ENCODE data around the genes CELA3A and WNT4.

- PRO-cap, result bidirectional peak, plus-strand start at chr1:21931268, minus-strand start at chr1:21931195
- RAMPAGE, long total RNA, 3 experiments, result no peak in any of the 3 experiments
Measured at GRCh38 chr1:21931014-21931595, 6.0 kb downstream of the HSPG2 start.

GRCh38 chr1:21936510-21936770 lies 670 bp downstream of the HSPG2 start:
- PRO-cap, result no peak
- RAMPAGE, long total RNA, 3 experiments, result no peak in any of the 3 experiments

GRCh38 chr1:21936771-21937002 lies 423 bp downstream of the HSPG2 start:
- PRO-cap, result no peak
- RAMPAGE, long total RNA, 3 experiments, result no peak in any of the 3 experiments

GRCh38 chr1:22001303-22001899 lies at the start of gene CELA3A:
Gene CELA3A, plus strand, starts transcription at chr1:22001657.
- PRO-cap, result no peak
- RAMPAGE, long total RNA, 3 experiments, result no peak in any of the 3 experiments

DNA sequence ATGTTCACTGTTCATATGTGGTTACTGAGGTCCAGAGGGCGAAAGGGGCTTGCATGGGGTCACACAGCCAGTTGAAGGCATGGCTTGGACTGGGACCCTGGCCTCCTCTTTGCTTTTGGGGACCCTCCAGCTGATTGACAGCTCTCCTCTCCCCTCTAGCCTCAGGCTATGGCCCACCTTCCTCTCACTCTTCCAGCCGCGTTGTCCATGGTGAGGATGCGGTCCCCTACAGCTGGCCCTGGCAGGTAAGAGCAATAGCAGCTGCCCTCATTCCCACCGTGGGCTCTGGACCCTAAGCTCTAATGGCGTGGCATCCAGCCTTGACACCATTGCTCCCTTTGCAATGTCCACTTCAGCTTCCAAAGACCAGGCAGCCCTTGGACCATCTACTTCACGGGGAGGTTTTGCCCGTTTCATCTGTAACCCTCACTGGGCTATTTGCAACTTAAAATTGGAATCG lies 1.4 kb downstream of the CELA3A start:
- PRO-cap, result no peak
- RAMPAGE, long total RNA, 3 experiments, result no peak in any of the 3 experiments

DNA sequence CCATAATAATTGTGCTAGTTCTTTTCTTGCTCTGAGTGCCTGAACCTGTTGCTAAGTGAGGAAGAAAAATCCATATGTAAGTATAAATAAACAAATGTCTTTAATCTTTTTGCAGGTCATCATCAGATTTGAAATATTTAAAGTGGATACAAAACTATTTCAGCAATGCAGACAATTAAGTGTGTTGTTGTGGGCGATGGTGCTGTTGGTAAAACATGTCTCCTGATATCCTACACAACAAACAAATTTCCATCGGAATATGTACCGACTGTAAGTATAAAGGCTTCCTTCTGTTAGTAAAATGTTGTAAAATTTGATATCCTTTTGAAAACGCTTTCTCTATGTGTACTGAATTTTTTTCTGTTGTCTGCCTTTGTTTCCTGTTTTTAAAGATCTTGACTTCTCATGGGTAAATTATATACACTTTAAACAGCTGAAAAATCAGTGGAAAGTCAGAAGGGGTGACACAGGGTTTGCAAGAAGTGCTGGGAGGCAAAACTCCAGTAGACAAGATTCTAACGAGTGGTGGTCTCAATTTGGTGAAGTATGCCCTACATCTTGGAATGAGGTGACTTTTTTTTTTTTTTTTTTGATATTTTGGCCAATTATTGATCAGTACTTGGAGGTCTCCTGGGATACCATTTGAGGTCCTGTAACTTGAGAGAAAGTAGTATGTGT lies 25.9 kb downstream of the CDC42 start:
- PRO-cap, result no peak
- RAMPAGE, long total RNA, 3 experiments, result no peak in any of the 3 experiments

DNA sequence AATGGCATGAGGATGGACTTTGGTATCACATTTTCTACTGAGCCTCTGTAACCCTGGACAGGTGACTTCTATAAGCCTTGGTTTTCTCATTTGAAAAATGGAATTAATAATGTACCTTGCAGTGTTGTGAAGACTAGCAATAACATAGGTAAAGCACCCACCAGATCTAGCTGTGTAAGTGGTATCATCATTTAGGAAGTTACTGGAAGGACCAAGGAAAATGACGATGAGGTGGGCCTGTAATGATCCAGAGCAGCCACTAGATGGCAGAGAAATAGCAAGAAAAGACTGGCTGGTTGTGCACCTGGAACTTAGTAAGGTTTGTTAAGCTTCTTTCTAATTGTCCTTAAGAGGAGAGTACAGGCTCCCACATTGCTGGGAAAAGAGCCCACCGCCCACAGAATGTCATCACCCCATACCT lies 37.3 kb downstream of the WNT4 start:
- PRO-cap, result no peak
- RAMPAGE, long total RNA, 3 experiments, result no peak in any of the 3 experiments

- PRO-cap, result no peak
- RAMPAGE, long total RNA, 3 experiments, result no peak in any of the 3 experiments
Measured at GRCh38 chr1:22117165-22117679, 25.7 kb downstream of the WNT4 start.

- PRO-cap, result bidirectional peak, plus-strand start at chr1:22143298, minus-strand start at chr1:22143097
- RAMPAGE, long total RNA, 3 experiments, result no peak in any of the 3 experiments
Measured at GRCh38 chr1:22143028-22143753, at the start of gene WNT4. Gene WNT4, minus strand, starts transcription at chr1:22143097.

DNA sequence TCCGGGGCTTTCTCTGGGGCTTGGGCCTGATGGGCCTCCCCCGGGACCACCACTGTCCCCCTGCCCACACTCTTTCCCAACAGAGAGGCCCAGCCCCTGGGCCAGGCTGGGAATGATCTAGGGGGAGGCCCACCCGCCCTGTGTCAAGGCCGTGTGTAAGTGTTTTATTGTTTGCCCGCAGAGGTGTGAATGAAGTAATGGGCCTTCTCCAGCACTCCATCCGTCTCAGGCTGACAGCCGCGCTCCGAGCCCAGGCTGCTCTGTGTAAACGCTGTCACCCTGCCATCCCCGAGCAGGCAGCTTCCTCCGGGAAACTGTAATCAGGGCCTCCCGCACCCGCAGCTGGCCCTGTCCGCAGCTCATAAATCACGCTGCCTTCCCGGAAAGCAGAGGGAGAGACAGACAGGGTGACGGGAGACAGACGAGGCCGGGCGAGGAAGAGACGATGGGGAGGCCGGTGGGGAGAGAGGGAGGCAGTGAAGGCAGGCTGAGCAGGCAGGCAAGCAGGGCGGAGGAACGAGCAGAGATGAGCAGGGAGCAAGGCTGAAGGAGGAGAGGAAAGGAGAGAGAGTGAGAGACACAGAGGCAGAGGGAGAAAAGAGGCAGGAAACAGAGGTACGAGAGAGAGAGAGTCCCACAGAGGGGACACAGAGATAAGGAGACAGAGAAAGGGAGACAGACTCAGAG lies 109.6 kb upstream of the ZBTB40 start:
- PRO-cap, result no peak
- RAMPAGE, long total RNA, 3 experiments, result no peak in any of the 3 experiments

DNA sequence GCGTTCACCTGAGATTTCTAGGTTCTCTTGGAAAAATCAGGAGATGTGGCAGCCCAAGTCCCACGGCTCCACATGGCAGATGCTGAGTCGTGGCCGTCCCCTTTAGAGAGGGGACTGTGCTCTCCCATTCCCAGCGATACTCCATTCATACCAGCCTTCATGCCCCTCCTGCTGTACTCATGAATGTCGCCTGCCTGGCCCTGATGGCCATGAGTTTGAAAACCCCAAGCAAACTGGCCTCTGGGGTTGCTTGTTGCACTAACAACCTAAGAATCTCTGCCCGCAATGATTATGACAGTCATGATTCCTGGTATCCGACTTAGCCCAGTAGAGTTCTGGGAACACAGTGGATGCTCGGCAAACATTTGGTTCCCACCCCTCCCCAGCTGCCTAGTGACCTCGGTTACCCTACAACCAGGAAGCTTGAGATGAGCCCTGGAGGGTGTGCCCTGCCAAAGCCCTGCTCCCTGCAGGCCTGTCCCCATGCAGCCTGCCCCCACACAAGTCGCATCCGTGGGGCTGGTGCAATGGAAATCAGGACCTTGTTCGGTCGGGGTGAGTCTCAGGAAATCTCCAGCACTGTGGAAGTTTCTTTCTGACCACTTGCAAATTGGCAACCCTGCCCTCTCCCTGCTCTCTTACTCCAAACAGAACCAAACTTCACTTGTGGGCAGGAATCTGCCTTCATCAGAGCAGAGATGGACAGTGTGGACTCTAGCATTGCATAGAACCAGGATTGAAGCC lies 76.0 kb upstream of the ZBTB40 start:
- PRO-cap, result no peak
- RAMPAGE, long total RNA, 3 experiments, result no peak in any of the 3 experiments

DNA sequence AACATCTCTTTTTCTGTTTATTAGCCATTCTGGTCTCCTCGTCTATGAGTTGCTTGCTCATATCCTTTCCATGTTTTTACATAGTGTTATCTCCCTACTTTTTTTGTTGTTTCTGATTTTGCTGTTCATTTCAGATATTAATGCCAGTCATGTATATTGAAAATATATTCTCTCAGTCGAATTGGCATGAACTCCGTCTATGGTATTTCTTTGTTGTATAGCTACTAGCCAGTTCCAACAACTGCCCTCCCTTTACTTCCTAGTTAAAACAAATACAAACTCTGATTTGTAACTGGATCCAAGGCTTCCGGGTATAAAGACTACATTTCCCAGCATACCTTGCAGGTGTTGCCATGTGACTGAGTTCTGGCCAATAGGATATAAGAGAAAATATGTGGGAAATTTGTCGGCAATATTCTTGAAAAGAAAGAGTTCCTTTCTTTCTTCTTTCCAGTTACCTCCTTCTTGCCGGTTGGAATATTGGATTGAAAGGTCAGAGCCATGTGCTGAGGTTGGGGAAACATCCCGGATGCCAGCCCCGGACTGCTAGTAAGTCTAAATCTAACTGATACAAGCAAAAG lies 23.1 kb upstream of the ZBTB40 start:
- PRO-cap, result no peak
- RAMPAGE, long total RNA, 3 experiments, result no peak in any of the 3 experiments

DNA sequence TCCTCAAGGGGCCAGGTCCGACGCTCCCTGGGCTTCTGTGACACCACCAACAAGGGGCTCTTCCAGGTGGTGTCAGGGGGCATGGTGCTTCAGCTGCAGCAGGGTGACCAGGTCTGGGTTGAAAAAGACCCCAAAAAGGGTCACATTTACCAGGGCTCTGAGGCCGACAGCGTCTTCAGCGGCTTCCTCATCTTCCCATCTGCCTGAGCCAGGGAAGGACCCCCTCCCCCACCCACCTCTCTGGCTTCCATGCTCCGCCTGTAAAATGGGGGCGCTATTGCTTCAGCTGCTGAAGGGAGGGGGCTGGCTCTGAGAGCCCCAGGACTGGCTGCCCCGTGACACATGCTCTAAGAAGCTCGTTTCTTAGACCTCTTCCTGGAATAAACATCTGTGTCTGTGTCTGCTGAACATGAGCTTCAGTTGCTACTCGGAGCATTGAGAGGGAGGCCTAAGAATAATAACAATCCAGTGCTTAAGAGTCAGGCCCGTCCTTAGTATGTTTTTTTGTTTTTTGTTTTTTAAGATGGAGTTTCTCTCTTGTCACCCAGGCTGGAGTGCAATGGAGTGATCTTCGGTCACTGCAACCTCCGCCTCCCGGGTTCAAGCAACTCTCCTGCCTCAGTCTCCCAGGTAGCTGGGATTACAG lies 2.9 kb downstream of the C1QA start:
- PRO-cap, result no peak
- RAMPAGE, long total RNA, 3 experiments, result no peak in any of the 3 experiments

DNA sequence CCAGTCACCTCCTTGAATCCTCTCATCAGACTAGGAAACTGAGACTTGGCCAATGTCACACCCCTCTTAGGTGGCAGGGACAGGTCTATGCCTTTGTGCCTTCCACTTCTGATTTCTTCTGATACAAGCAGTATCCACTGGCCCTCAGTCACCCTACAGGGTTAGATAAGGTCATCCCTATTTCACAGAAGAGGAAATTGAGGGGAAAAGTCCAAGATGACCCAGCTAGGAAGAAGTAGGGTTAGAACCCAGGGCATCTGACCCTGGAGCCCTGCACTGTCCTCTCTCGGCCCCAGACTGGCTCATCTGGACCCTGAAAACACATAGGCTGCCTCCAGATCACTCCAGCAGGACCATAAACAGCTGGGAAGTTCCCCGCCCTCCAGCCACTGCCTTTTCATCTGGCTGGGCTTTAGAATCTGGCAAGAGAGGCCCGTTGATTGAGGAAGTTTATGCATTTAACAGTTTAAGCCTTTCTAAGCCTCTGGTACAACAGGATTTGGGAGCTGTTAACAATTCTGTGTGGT lies 83.9 kb downstream of the EPHB2 start:
- PRO-cap, result no peak
- RAMPAGE, long total RNA, 3 experiments, result no peak in any of the 3 experiments

DNA sequence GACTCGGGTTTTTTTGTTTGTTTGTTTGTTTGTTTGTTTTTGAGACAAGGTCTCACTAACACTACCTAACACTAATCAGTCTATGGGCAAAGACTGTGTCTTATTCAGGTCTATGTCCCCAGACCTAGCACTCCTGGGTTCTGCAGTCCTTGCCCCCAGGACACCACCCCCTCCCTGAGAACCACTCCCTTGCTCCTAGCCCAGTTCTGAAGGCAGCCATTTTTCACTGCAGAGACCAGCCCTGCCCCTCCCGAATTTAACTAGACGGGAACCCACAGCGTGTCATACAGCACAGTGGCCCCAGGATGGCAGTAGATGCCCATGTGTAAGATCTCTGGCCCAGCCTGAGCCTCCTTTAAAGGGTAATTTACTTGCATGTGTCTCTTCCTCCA lies 3.6 kb upstream of the LACTBL1 start:
- PRO-cap, result no peak
- RAMPAGE, long total RNA, 3 experiments, result no peak in any of the 3 experiments

- PRO-cap, result no peak
- RAMPAGE, long total RNA, 3 experiments, result no peak in any of the 3 experiments
Measured at GRCh38 chr1:23119105-23119675, 98.1 kb downstream of the HTR1D start.

DNA sequence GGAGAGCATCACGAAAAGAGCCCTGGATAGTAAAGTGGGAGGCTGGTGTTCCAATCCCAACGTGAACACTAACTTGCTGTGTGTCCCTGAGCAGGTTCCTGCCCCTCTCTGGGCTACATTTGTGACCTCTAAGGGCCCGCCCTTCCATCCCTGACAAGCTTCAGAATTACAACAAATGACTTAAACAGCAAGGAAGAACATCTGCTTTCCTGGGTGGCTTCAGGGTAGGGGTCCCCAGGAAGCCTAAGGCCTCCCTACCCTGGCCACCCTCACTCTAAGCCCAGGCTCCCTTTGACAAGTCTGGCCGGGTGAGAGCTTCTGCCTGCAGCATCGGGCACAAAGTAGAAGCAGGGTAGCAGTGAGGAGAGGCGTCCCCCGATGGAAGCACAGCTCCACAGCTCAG lies 5.6 kb downstream of the ID3 start:
- PRO-cap, result no peak
- RAMPAGE, long total RNA, 3 experiments, result no peak in any of the 3 experiments

- PRO-cap, result no peak
- RAMPAGE, long total RNA, 3 experiments, result no peak in any of the 3 experiments
Measured at GRCh38 chr1:23557124-23557932, 2.0 kb downstream of the ID3 start.

- PRO-cap, result no peak
- RAMPAGE, long total RNA, 3 experiments, result no peak in any of the 3 experiments
Measured at GRCh38 chr1:23651048-23651524, 40.5 kb upstream of the RPL11 start.

DNA sequence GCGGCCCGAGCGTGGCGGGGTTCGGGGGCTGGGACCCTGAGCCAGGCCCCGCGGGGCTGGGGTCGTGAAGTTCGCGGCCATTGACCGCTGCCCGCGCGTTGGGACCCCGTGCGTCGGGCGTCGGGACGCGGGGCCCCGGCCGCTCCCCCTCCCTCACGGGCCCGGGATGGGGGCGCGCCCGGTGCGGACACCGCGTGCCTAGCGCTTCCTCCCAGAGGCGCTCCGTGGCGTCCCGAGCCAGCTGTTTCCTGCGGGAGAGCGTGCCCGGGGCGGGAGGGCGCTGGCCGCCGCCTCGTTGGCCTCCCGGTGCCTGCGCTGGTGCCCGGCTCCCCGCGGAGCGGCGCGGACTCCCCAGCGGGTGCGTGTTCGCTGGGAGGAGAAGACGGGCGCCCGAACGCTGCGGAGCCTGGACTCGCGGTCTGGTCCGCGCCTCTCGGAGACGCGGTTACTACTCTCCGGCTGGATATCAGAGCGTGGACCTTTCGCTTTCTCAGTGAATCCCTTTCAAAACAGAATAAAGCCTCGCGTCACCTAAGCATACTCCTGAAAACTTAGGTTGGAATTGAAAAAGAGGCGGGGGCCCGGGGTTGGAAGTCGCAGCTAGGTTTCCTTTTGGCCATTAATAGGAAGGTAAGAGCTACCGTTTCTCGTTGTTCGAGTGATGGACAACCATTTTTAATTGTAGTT lies 513 bp downstream of the ELOA start:
- PRO-cap, result bidirectional peak, plus-strand start at position 256 of the sequence, minus-strand start at position 229 of the sequence; unidirectional peak, minus-strand start at position 447 of the sequence
- RAMPAGE, long total RNA, 3 experiments, result no peak in any of the 3 experiments